Measurements from ENCODE around the gene MVB12B.

DNA sequence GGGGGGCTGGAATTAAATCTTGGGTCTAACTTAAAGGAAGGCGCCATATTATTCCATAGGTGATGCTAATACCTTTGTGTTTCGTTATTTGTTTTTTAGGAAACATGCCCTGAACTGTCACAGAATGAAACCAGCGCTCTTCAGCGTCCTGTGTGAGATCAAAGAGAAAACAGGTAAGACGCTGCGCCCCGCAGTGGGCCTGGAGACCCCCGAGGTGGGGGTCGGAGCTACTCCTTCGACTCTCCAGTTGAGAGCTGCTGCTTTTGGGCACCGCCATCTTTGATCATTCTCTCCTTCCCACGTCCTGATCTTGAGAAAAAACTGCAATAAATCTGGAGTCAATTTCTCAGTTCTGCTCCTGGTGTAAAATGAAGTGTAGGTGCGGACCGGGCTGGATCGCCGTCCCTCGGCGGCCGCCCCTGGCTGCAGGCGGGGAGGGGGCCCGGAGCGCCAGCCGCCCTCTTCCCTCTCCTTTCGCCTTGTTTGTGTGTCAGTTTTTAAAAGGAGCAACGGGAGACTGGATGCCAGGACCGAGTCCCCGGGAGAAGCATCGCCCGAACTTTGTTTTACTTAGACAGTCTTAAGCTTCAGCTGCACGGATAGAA lies 1.4 kb downstream of the PBX3 start:
- RRBS: 8% methylated on average over 11 of the region's 30 CpGs

GRCh38 chr9:125765269-125766300 lies 18.4 kb downstream of the PBX3 start:
- RRBS: no CpG with 5 or more reads among the region's 8 CpGs

- RRBS: no CpG with 5 or more reads among the region's 16 CpGs
Observed at GRCh38 chr9:126150874-126151556, 175.6 kb upstream of the MVB12B start.

- RRBS: no CpG with 5 or more reads among the region's 7 CpGs
Observed at GRCh38 chr9:126326252-126326431, 487 bp upstream of the MVB12B start.

GRCh38 chr9:126326432-126327502 lies at the start of gene MVB12B:
MVB12B (plus strand) TSS chr9:126326829.
- RRBS: 3% methylated on average over 42 of the region's 140 CpGs

- RRBS: no CpG with 5 or more reads among the region's 4 CpGs
Observed at GRCh38 chr9:126334801-126335493, 8.3 kb downstream of the MVB12B start.

- RRBS: 92% methylated on average over 14 of the region's 42 CpGs
Observed at GRCh38 chr9:126482237-126482943, 131.3 kb upstream of the LMX1B start.

DNA sequence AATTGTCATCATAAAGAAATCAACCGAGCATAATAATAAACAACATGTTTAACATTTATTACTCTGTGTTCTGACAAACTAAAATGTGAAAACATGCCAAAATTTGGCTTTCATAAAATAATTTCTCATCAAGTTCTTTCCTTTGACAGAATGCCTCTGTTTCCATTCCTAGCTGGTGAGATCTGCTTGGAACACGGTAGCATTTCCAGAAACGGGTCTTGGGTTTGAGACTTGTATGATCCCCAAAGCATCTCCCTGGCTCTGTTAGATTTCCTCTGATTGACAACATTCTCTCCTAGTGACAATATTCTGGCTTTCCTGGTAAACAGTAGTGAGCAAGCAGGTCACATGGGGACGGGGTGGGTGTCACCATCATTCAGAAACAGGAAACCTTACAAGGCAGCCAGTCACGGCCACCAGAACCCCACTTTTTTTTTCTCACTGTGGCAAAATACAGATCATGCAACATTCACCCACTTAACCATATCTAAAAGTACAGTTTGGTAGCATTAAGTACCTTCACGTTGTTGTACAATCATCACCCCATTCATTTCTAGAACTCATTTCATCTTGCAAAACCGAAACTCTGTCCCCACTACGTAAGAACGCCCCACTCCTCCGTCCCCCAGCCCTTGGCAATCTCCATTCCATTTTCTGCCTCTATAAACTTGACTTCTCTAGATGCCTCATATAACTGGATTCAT lies 90.1 kb upstream of the LMX1B start:
- RRBS: no CpG with 5 or more reads among the region's 10 CpGs

DNA sequence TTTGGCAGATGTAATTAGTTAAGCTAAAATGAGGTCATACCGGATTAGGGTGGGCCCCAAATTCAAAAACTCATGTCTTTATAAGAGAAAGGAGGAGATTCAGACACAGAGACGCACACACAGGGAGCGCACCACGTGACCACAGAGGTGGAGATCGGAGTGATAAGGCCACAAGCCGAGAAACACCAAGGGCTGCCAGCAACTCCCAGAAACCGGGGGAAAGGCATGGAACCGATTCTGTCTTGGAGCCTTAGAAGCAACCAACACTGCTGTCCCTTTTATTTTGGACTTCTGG lies 31.8 kb upstream of the LMX1B start:
- RRBS: no CpG with 5 or more reads among the region's 8 CpGs

- RRBS: 5% methylated on average over 18 of the region's 62 CpGs
Observed at GRCh38 chr9:126615276-126615830, 1.6 kb downstream of the LMX1B start.

- RRBS: no CpG with 5 or more reads among the region's 12 CpGs
Observed at GRCh38 chr9:126719417-126720128, 85.3 kb upstream of the ZBTB43 start.

DNA sequence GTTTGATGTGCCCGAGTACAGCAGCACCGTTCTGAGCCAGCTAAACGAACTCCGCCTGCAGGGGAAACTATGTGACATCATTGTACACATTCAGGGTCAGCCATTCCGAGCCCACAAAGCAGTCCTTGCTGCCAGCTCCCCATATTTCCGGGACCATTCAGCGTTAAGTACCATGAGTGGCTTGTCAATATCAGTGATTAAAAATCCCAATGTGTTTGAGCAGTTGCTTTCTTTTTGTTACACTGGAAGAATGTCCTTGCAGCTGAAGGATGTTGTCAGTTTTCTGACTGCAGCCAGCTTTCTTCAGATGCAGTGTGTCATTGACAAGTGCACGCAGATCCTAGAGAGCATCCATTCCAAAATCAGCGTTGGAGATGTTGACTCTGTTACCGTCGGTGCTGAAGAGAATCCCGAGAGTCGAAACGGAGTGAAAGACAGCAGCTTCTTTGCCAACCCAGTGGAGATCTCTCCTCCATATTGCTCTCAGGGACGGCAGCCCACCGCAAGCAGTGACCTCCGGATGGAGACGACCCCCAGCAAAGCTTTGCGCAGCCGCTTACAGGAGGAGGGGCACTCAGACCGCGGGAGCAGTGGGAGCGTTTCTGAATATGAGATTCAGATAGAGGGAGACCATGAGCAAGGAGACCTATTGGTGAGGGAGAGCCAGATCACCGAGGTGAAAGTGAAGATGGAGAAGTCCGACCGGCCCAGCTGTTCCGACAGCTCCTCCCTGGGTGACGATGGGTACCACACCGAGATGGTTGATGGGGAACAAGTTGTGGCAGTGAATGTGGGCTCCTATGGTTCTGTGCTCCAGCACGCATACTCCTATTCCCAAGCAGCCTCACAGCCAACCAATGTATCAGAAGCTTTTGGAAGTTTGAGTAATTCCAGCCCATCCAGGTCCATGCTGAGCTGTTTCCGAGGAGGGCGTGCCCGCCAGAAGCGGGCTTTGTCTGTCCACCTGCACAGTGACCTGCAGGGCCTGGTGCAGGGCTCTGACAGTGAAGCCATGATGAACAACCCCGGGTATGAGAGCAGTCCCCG lies 19.3 kb downstream of the ZBTB34 start:
- RRBS: no CpG with 5 or more reads among the region's 36 CpGs

- RRBS: no CpG with 5 or more reads among the region's 10 CpGs
Observed at GRCh38 chr9:126993888-126994689, 79.5 kb downstream of the RALGPS1 start.

- RRBS: no CpG with 5 or more reads among the region's 13 CpGs
Observed at GRCh38 chr9:127132931-127133575, 10.6 kb upstream of the ANGPTL2 start.

DNA sequence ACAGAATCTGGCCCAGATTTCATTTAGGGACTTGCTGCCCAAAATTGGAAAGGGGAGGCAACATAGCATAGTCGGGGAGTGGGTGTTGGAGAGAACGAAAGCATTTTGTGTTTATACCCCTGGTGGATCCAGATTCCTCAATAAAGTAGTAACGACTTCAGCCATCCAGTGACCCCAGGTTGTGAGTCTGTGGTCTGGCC lies 13.4 kb upstream of the ANGPTL2 start:
- RRBS: no CpG with 5 or more reads among the region's 3 CpGs

DNA sequence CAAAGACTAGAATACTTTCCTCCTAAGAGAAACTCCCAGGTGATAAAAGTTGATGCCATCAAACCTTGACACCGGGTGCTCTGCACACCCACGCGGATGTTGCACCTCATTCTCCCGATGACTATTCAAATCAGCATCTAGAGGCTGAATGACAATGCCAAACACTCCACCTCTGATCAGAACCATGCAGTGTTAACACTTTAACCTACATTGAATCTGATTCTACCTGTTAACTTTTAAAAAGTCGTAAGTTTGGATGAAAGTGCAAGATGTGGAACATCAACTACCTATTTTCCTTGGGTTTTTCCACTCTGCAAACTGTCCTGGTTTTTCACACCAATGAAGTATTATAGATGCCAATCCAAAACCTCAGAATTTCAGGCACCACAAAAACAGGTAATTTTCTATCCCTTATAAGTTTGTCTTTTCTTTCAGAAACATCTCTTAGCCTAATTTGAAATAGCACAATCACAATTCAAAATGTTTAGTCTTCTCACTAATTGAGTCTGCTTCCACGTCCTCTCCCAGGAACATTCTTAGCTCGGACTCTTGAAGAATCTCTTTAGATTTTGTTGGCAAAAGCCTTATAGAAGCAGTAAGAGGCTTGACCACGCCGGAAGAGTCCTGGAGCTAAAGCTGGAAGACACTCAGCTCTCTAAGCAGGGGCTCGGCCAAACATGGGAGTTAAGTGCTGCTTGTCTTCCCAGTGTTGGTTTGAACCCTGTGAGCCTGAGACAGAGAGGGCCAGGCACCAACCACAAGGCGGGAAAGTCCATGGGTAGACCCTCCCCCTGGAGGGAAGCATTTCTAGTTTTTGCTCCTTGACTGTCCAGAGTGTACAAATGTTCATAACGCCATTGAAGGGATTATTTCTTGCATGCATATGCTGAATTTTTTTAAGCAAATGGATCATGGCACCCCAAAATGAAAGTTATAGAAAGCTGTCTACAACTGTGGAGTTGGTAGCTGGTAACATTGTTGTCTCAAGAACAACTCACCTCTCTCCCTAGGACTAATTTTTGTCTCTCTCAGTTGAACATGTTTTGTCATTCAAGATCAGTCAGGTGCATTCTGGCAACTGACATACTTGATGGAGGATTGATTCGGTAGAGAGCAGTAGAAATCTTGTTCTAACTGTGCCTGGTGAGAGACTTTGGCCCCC lies 43.7 kb upstream of the GARNL3 start:
- RRBS: no CpG with 5 or more reads among the region's 13 CpGs

DNA sequence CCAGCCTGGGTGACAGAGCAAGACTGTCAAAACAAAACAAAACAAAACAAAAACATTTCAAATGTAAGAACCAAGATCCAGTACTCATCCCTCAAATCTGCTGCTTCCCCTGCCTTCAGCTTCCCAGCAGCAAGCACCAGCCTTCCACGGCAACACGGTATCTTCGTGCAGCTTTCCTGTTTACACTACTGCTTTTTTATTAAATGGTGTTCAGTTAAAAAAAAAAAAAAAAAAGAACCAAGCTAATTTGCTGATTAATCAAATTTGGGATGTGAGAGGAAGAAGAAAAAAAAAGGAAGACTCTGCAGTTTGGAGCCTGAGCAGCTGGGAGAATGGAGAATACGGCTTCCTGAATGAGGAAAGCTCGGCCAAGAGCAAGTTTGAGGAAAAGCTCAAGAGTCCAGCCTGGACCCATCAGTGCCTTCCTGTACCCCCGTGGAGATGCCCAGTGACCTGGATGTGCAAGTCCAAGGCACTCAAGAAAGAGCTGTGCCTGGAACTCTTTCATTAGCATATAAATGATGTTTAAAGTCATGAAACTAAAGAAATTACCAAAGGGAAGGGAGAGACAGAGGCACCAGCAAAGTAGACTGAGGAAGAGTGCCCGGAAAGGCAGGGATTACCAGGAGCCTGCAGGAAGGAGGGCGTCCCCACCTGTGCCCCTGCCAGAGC lies 27.9 kb upstream of the SLC2A8 start:
- RRBS: no CpG with 5 or more reads among the region's 8 CpGs

DNA sequence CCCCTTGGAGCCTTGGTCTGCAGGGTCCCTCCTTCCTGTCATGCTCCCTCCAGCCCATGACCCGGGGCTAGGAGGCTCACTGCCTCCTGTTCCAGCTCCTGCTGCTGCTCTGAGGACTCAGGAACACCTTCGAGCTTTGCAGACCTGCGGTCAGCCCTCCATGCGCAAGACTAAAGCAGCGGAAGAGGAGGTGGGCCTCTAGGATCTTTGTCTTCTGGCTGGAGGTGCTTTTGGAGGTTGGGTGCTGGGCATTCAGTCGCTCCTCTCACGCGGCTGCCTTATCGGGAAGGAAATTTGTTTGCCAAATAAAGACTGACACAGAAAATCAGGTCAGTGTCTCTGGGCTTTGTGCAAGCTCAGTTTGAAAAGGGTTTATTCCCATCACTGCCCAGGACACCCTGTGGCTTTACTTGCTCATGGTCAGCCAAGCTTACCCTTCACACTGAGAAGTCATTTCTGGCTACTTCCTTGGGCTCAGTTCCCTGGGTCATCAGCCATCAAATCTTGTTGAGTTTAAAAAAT lies 10.4 kb downstream of the SLC2A8 start:
- RRBS: no CpG with 5 or more reads among the region's 9 CpGs

DNA sequence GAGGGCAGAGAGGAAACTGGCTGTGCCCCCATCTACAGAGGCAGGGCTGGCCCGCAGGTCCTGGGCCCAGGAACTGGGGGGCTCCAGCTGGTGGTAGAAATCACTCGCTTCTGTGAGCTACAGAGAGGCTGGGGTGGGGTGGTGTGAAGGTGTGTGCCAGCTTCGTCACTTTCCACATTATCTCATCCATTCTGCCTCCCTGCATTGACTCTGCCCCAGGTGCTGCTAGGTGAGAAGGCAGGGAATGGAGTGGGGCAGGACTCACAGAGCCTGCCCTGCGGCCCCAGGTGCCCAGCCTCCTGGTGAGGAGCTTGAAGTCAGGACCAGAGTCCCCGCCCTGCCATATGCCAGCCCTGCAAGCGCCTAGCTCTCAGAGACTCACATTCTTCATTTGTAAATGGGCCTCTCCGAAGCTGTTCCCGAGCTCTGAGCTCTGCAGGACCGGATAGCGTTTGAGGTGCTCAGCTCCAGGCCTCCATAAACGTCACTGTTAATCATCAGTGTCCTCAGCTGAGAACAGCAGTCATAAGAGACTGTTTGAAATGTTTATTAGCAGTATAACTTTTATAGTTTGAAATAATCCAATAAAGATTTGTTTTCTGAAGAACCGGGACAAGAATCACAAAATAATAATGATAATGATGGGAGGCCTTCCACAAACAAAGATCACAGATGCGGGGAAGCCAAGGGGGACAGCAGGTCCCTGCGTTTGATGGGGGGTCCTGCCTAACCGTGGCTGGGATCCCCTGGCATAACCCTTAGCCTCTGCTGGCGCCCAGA lies 31.8 kb downstream of the NIBAN2 start:
- RRBS: no CpG with 5 or more reads among the region's 16 CpGs

GRCh38 chr9:127543602-127543939 lies 25.3 kb downstream of the NIBAN2 start:
- RRBS: no CpG with 5 or more reads among the region's 5 CpGs